ENCODE measurements around a stretch of chr22.

DNA sequence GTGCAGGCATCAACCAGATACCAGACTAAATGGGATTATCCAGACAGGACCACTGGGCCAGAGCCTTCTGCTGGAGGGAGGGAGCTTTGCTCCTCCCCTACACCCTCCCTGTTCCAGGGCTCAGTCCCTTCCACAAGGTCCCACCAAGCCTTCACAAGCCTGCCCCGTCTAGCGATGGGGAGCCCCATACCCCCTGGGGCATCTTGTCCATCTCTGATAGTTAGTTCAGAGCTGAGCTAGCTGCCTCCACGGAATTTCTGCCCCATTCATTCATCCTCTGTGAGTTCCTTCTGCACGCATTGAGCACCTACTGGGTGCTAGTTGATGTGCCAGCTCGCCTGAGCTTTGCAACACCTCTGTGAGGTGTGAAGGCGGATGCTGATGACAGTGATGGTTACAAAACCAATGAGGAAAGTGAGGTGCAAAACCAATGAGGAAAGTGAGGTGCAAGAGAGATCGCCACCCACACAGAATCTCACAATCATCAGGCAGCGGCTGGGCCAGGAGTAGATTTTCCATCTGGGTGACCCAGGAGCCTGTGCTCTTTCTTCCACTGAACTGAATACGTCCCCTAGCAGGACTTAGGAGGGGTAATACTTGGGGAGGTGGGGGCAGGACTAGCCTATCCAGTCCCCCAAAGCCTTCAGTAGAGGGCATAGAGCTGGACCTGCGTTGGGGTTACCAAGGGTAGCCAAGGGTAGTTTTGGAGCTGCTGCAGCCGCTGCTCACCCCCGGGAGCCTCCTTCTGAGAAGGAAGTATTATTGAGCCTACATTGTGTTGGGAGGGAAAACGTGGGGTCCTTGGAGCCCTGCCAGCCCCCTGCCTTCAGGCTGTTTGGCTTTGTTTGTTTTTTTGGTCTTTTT, 21.5 kb upstream of the CBX7 start:
- RRBS: no CpG with 5 or more reads among the region's 13 CpGs

DNA sequence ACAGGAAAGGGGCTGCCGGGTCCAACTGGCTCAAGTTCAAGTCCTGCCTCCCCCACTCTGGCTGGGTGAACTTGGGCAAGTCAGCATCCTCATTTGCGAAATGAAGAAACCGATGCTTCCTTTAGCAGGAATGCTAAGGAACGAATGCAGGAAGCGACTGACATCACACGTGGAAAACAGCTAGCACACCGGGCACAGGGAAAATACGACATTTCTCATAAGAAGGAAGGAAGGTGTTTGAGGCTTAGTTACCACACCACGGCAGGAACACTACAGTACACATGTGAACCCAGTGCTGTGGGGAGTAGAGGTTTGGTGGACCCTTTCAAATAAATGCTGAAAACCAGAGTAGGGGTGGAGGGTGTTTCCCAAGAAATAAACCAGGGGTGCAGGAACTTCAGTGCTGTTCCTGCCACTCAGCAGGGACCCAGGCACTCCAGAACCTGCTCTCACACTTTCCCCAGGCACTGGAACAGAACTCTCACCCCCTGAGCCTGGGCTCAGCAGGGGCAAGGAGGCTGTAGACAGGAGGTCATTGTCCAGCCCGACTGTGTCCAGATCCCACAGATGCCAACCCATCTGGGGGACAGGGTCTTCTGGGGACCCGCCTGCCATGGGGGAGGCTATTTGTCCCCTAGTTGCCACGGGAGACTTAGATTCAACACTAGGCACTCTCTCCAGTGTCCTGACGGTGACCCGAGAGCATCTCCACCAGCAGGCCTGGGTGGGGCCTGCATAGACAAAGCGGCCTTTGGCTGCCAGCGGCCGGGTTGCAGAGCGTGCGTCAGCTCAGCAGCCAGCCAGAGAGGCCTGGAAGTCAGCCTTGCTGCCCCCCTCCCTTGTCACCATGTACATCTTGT, 32.7 kb upstream of the CBX7 start:
- RRBS: no CpG with 5 or more reads among the region's 19 CpGs

DNA sequence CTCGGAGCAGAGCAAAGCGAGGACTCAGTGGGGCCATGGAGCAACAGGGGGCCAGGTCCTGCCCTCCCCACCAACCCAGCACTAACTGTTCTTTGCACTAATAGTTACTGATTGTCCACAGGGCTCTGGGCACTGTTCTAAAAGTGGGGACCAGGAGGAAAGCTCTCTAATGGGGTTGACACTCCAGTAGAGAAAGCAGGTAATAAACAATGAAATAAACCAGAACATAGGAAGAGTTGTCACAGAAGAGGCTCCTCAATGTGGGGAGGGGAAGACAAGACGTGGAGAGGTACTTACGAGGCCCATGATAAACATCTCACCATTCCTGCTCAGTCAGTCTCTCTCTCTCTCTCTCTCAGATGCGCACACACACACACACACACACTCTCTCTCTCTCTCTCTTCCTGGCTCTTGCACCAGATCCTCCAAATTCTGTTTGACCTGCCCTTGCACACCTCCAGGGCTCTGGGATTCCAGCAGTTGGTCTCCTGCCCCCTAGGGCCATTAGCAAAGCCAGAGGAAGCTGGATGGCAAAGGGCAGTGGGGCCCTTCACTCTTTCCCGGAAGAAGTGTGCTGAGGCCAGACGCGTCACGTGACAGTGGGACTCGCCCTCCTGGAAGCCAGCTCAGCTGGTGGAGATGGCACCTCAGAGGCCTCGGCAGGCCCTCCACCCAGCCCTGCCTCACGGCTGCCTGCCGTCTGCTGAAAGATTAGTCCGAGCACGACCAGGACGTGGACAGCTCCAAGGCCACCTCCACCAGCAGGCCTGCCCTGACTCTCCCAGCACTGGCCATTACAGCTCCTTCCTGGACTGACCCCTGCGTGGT, 4.0 kb downstream of the PDGFB start:
- RRBS: no CpG with 5 or more reads among the region's 17 CpGs

- RRBS: 53% methylated on average over 6 of the region's 10 CpGs
Observed at GRCh38 chr22:39254042-39254380, 9.2 kb upstream of the PDGFB start.

DNA sequence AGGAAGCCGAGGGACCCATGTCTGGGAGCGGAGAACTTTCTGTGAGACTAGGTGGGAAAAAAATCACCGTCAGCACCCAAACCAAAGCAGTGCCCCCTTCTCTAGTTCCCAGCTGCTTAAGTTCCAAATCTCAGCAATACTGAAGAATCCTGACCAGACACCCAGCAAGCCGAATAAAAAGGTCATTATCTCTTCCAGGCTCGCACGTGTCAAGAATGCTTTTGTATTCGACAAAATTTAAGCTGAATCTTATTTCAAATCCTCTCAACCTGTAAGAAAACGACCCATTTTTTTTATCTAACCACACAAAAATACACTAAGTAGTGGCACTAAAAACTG, 908 bp downstream of the RPL3 start:
- RRBS: no CpG with 5 or more reads among the region's 8 CpGs

GRCh38 chr22:39350213-39350730, 481 bp downstream of the SYNGR1 start:
- RRBS: 3% methylated on average over 23 of the region's 53 CpGs

DNA sequence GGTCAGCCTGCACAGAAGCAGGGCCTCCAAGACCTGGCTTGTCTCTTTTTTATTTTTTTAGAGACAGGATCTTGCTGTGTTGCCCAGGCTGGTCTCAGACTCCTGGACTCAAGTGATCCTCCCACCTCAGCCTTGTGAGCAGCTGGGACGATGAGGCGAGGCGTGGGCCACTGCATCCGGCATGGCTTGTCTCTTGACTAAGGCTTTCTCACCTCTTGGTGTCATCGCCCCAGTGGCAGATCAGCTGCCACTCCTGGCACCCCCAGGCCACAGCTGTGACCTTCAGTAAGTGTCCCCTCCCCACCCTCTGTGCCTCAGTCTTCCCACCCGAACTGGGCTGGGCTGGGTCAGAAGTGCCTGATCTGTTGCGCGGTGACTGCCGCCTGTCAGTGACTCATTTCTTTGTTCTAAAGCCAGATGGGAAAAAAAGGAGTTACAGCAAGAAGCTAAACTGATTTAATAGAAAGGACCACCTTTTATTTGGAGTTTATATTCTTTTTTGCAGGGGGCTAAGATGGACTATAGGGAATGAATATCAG, 3.6 kb downstream of the SYNGR1 start:
- RRBS: no CpG with 5 or more reads among the region's 9 CpGs

- RRBS: no CpG with 5 or more reads among the region's 28 CpGs
Observed at GRCh38 chr22:39405369-39406104, 6.0 kb downstream of the TAB1 start.

DNA sequence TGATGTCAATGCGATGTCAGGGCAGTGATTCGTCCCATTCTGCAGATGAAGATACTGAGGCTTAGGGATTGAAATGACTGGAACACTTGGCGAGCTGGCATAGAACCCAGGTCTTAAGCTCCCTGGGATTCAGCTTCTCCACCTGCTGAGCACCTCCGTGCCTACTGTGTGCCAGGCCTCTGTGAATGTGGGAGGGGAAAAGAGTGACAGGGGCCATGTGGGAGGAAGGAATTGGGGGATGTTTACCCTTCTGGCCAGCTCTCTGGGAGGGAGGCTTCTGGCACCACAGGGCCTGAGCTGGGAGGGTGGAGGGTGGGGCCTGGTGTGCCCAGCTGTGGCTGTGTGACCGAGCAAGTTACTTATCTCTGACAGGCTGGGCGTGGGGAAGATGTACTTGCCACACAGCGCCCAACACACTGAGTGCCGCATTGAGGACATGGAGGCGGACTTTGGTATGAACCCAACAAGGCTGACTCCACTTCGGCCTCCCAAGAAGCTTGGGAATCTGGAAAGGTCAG, 2.6 kb upstream of the MGAT3 start:
- RRBS: no CpG with 5 or more reads among the region's 10 CpGs

DNA sequence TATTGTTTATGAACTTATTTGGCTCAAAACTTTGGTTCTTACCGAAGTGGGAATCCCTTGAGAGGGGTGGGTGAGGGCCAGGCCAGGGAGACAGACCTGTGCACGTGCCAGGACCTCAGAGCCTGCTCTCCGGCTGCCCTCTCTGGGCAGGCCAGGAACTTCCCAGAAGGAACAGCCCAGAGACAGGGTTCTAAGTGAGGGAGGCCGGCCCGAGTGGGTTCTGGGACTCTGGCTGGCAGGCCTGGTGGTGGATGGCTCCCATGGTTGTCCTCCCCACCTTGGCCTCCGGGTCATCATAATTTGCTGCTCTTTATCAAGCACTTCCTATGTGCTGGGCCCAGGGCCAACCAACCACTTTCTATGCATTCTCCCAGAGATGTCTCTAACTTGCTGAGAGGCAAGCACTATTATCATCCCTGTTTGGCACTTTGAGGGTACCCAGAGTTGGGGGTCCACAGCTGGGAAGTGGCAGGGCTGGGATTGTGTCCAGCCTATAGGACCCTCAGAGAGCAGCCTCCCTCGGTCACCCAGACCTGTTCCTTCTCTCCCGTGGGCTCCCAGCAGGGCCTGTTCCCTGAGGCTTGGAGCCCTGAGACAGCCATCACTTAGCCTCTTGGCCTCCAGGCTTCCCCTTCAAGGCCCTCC, 6.2 kb downstream of the MGAT3 start:
- RRBS: 22% methylated on average over 4 of the region's 8 CpGs

GRCh38 chr22:39519327-39520366, 715 bp upstream of the ATF4 start:
- RRBS: 2% methylated on average over 31 of the region's 79 CpGs

GRCh38 chr22:39520936-39521393, 603 bp downstream of the ATF4 start:
- RRBS: 2% methylated on average over 2 of the region's 34 CpGs

DNA sequence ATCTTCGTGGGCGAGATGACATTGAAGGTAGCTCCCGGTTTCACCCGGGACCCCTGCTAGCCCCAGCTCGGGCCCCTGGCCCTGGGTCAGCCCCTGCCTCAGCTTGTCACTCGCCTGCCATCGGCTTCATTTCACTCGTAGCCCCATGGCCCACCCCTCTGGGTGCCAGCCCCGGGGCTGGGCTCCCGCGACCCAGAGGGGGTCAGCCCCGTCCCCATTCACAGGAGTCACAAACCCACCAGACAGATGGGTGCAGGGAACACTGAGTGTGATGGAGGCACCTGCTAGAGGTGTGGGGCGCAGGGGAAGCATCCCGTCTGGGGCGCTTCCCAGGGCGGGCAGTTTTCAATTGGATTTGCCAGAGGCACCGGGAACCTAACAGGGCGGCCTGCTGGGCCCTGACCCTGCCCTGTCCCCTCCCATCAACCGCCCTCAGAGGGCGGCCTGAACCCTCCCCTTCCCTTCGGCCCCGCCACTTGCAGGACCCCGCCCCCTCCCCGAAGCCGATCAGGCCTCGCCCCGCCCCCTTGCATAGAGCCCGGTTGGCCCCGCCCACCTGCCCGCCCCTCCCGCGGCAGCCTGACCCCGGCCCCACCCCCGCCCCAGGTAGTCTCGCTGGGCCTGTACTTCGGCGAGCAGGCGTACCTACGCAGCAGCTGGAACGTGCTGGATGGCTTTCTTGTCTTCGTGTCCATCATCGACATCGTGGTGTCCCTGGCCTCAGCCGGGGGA, 93.7 kb downstream of the CACNA1I start:
- RRBS: 4% methylated on average over 6 of the region's 44 CpGs

DNA sequence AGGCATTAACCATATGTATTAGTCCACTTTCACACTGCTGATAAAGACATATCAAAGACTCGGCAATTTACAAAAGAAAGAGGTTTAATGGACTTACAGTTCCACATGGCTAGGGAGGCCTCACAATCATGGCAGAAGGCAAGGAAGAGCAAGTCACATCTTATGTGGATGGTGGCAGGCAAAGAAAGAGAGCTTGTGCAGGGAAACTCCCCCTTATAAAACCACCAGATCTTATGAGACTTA, 19.8 kb downstream of the ENTHD1 start:
- RRBS: no CpG with 5 or more reads among the region's 1 CpG

- RRBS: no CpG with 5 or more reads among the region's 6 CpGs
Observed at GRCh38 chr22:39908689-39909301, 7.9 kb downstream of the GRAP2 start.

GRCh38 chr22:39952296-39952863, 7.8 kb upstream of the TMA7B start:
- RRBS: no CpG with 5 or more reads among the region's 10 CpGs

- RRBS: no CpG with 5 or more reads among the region's 12 CpGs
Observed at GRCh38 chr22:39972267-39973116, 12.3 kb downstream of the TMA7B start.

DNA sequence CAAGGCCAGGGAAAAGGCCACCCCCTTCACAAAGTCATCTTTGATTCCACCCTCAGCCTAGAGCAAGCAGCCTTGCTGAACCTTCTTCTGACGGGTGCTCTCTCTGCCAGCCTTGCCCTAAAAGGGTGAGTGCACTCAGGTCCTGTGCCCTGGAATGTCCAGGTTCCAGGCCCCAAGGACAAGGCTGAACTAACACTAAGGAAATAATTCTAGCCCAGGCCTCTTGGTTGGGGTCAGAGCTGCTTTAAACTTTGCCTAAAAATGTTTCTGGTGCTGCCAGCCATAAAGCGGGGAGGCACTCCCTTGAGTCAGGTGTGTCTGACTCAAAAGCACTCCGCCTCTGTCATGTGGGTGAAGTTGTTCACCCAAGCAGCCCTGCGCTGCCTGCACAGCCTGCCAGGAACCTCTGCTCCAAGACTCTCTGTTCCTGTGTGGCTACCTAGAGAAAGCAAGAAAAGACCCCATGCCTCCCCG, 9.2 kb upstream of the FAM83F start:
- RRBS: no CpG with 5 or more reads among the region's 5 CpGs

DNA sequence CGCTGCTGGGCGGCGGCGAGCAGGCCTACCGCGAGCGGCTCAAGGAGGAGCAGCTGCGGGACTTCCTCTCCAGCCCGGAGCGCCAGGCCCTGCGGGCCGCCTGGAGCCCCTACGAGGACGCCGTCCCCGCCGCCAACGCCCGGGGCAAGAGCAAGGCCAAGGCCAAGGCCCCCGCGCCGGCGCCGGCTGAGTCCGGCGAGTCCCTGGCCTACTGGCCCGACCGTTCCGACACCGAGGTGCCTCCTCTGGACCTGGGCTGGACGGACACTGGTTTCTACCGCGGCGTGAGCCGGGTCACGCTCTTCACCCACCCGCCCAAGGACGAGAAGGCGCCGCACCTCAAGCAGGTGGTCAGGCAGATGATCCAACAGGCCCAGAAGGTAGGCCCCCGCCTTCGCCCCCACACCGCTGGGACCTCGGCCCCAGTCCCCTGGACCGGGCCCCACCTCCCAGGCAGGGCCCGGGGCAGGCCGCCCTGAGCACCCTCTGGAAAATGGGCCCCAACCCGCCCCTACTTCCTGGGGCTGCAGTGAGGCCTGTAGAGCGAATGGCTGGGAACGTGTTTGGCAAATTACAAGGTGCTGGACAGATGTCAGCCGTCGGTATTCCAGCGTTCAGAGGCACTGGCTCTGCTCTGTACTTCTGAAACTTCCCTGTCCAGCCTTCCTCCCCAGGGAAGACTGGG, 540 bp downstream of the FAM83F start:
- RRBS: 37% methylated on average over 23 of the region's 53 CpGs

GRCh38 chr22:40014494-40015107, 19.8 kb downstream of the FAM83F start:
- RRBS: no CpG with 5 or more reads among the region's 3 CpGs